SK-N-DZ (cell line): ENCODE measurements around the genes PSPC1, IFT88, FGF9 and MIPEP.

DNA sequence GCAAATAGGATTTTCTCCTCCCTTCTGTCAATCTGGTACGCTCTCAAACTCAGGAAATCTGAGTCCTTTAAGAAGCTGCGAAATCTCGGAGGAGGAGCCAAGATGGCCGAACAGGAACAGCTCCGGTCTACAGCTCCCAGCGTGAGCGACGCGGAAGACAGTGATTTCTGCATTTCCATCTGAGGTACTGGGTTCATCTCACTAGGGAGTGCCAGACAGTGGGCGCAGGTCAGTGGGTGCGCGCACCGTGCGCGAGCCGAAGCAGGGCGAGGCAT, 64.7 kb downstream of the TPTE2 start:
RAMPAGE:
- cytosol, long total RNA, result no peak
- nucleus, long total RNA, result no peak

RAMPAGE:
- cytosol, long total RNA, result no peak
- nucleus, long total RNA, result no peak
Observed at GRCh38 chr13:19782877-19783206, at the start of gene PSPC1. TSS of gene PSPC1 (minus strand) at chr13:19782945.

GRCh38 chr13:19957076-19957766, 1.3 kb upstream of the ZMYM2 start:
RAMPAGE:
- cytosol, long total RNA, result no peak
- nucleus, long total RNA, result no peak

GRCh38 chr13:20118541-20119603, 42.0 kb downstream of the GJA3 start:
RAMPAGE:
- cytosol, long total RNA, result no peak
- nucleus, long total RNA, result no peak

RAMPAGE:
- cytosol, long total RNA, result no peak
- nucleus, long total RNA, result no peak
Observed at GRCh38 chr13:20141475-20141830, 19.4 kb downstream of the GJA3 start.

GRCh38 chr13:20390507-20391282, 135.0 kb downstream of the CRYL1 start:
RAMPAGE:
- cytosol, long total RNA, result no peak
- nucleus, long total RNA, result no peak

DNA sequence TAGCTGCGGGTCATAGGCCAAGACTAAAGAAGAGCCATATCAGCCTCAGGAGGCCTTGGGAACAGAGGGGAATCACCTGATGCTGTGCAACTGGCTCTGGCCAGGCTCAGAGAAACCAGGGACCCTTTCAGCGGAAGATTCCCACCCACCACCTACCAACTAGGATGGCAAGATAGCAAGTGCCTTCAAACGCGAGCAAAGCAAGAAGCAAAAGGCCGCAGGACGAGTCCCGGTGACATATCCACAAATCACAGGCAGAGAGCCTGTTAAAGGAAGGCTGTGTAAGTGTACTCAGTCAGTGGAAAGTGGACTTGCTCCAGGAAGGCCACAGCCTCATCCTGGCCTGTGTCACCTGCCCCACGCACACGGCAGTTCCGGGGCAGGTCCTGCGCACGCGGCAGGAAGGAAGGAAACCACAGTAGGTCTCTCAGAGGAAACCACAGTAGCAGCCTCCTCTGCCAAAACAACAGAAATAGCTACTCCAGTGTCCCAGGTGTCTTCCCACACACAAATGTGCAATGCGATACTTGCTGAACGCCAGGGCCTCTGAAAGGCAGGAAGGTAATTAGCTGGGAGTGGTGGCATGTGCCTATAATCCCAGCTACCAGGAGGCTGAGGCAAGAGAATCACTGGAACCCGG, 49.9 kb downstream of the CRYL1 start:
RAMPAGE:
- cytosol, long total RNA, result no peak
- nucleus, long total RNA, result no peak

DNA sequence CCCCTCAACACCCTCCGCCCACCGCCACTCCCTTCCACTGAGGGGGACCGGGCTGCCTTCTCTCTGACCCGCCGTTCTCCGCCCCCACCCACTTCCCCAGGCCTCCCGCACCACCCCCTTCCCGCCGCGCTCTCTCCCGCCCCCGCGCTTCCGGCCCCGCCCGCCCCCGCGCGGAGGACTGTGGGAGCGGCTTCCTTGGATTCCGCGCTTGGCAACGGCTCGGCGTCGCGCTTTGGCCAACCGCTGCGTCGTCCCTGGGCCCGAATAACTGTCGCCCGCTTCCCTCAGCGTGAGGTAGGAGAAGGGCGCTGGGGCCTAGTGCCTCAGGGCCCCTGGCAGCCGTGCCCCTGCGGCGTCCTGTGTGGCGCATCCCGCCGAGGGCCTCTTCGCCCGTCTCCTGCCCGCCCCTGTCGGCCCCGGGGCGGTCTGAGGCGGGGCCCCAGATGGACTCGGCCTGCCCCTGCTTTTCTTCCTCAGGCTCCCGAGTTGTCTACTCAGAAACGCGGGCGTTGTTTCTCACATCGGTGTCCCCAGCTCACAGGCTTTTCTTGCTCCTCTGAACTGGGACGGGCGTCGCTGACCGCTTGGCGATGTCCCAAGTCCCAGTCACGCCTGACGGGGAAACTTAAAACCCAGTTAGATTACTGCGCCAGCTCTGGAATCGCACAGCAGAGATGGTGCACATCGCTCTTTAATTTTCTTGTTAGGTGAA, at the start of gene IFT88:
IFT88 (plus strand) TSS at position 195 of the 712 bp plus-strand sequence.
RAMPAGE:
- cytosol, long total RNA, result start-site peak on the plus strand centred at position 202 of the sequence, 53 bp wide, 315 and 311 reads in 2 replicates
- nucleus, long total RNA, result start-site peak on the plus strand centred at position 200 of the sequence, 83 bp wide, 605 and 51 reads in 2 replicates

RAMPAGE:
- cytosol, long total RNA, result no peak
- nucleus, long total RNA, result no peak
Observed at GRCh38 chr13:20901954-20902586, 476 bp downstream of the XPO4 start.

DNA sequence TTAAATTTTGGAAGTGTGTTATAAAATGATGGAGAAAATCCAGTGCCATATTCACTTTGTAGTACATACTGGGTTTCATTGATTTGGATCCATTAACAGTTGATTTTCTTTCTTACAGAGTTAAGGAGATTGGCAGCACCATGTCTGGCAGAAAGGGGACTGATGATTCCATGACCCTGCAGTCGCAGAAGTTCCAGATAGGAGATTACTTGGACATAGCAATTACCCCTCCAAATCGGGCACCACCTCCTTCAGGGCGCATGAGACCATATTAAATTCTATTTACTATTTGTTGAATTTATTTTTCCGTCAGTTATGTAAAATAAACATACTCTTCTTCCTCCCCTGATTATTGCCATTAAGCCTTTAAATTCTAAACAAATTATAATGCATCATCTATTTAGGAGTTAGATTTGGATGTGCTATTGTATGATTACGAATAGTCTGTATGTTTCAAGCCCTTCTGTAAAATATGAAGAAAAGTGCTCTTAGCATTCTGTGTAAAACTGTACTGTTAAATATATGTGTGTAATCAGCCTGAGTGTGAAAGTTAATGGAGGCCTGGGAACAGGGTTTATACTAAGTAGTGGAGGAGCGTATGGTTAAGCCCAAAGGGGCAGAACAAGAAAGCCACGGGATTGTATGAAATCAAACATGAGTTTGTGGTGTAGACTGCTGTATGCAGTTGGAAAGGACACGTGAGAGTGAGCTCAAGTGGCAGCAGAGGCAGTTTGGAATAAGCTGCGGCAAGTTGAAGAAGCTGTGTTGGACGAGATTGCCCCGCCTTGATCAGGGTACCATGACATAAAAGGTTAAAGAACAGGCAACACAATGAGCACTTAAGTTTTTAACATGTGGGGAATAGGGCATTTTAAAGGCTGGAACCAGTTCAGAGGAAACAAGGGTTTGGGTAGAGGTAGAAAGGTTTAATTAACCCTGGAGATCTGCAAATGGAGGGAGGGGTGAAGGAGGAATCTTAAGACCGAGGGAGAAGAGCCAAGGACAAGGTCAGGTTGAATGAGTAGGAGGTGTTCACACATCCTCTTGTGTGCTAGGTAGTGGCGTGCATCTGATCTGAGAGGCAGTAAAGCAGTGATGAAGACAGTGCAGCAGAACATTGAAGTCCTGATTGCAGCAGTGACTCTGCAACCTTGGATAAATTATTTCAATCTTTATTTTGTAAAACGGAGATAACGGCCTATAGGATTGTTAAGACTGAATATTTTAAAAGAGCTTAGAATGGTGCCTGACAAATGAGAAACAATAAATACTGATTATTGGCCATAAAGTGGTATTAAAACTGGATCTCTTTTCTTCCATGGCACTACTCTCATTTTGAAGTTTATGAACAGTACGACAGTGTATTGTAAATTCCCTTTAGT, 7.6 kb downstream of the SAP18 start:
RAMPAGE:
- cytosol, long total RNA, result no peak
- nucleus, long total RNA, result no peak

RAMPAGE:
- cytosol, long total RNA, result no peak
- nucleus, long total RNA, result no peak
Observed at GRCh38 chr13:21459648-21460198, 620 bp upstream of the ZDHHC20 start.

GRCh38 chr13:21466435-21467053, 7.4 kb upstream of the ZDHHC20 start:
RAMPAGE:
- cytosol, long total RNA, result no peak
- nucleus, long total RNA, result no peak

RAMPAGE:
- cytosol, long total RNA, result no peak
- nucleus, long total RNA, result no peak
Observed at GRCh38 chr13:21670592-21671293, at the start of gene FGF9. TSS of gene FGF9 (plus strand) at chr13:21671073.

RAMPAGE:
- cytosol, long total RNA, result no peak
- nucleus, long total RNA, result no peak
Observed at GRCh38 chr13:21930567-21931198, 259.8 kb downstream of the FGF9 start.

DNA sequence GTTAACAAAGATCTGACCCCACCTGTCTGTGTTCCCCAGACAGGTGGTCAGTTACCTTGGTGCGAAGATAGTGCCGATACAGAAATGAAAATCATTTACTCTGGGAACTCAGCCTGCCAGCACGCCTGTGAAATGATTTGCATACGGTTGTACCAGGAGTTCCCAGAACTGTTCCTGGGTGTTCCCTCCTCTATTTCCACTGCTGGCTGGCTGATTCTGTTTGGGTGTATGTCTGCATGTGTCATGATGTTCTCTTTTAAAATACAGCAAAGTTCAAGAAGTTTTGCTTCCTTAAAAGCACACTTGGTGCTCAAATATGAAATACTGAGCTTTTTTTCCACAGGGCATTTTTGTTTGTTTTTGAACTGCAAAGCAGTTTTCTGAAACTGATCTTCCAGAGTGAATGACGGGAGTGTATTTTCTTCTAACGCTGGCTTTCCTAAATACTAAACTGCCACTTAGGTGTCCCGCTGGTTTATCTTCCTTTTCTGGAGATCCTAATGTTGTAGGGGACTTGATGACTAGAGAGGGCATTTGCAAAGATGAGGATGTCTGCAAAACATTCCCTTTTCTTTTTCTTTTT, 527.3 kb downstream of the FGF9 start:
RAMPAGE:
- cytosol, long total RNA, result no peak
- nucleus, long total RNA, result no peak

DNA sequence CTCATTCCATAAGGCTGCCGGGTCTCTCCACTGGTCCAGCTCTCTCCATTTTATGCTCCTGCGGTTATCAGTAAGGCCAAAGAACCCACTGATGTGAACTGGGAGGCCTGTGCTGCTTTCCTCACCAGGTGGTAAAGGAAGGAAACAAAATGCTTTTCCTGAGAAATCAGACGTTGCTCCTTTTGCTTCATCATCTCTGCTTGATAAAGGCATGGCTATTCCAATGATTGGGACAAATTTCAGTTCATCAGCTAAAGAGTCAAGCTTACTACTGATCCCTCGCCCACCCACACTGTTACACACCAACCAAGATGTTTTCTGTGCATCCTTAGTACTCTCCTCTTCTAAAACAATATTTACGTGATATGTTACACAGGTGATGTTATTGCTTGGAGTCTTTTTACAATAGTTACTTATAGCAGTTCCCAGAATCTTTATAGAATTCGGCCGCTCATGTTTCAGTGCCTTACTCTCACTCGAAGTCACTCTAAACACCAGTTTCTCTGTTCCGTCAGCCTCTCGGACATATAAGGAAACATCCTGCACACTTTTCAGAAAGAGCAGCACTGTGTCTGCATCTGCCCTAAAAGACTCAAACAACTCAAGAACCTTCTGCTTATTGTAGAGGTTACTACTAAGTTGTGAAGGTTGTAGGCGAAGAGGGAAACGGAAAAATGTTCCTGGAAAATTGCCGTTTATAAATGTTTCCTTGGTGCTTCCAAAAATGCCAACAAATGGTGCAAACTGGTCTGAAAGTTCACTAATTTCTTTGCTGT, 78.2 kb downstream of the SACS start:
RAMPAGE:
- cytosol, long total RNA, result no peak
- nucleus, long total RNA, result no peak

DNA sequence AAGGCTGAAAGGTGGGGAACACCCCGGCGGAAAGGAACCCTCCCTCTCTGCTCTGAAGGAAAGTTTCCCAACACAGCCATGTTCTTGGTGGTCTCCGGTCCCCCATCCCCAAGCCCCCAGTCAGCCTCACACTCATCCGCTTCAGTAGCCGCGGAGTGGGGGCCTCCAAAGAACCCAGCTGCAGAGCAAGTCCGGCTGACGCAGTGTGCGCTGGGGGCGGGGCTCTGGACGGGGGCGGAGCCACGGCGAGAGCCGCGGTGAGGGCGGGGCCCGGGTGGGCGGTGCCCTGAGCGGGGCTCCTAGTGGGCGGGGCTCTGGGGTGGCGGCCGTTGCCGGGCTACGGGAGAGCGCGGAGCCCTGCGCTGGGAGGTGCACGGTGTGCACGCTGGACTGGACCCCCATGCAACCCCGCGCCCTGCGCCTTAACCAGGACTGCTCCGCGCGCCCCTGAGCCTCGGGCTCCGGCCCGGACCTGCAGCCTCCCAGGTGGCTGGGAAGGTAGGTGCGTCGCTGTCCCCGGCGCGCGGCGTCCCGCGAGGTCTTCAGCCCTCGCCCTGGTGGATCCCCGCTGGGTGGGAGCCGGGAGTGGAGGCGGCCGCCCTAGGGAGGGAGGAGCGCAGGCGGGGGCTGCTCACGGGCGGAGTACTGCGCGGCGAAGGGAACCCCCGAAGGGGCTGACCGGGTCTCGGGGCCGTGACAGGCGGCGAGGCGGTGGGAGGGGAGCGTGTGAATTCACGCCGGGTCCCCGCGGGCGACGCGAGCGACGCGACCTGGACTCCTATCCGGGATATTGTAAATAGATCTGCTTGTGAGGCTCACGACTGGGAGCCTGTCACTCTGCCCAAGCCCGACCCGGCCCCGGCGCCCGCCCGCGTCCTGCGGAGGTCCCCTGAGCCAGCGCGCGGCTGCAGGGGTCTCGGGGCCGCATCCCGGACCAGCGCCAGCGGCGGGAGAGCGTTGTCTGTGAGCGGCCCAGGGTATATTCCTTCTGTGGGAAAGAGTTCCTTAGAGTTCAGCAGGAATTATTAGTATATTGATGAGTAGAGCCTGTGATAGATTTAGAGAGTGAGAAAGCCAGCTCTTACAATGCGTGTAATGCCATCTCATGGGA, 9.2 kb downstream of the TNFRSF19 start:
RAMPAGE:
- cytosol, long total RNA, result start-site peak on the plus strand centred at position 340 of the sequence, 74 bp wide, 17 and 27 reads in 2 replicates
- nucleus, long total RNA, result no peak

GRCh38 chr13:23749319-23749932, 139.8 kb downstream of the MIPEP start:
RAMPAGE:
- cytosol, long total RNA, result no peak
- nucleus, long total RNA, result no peak

DNA sequence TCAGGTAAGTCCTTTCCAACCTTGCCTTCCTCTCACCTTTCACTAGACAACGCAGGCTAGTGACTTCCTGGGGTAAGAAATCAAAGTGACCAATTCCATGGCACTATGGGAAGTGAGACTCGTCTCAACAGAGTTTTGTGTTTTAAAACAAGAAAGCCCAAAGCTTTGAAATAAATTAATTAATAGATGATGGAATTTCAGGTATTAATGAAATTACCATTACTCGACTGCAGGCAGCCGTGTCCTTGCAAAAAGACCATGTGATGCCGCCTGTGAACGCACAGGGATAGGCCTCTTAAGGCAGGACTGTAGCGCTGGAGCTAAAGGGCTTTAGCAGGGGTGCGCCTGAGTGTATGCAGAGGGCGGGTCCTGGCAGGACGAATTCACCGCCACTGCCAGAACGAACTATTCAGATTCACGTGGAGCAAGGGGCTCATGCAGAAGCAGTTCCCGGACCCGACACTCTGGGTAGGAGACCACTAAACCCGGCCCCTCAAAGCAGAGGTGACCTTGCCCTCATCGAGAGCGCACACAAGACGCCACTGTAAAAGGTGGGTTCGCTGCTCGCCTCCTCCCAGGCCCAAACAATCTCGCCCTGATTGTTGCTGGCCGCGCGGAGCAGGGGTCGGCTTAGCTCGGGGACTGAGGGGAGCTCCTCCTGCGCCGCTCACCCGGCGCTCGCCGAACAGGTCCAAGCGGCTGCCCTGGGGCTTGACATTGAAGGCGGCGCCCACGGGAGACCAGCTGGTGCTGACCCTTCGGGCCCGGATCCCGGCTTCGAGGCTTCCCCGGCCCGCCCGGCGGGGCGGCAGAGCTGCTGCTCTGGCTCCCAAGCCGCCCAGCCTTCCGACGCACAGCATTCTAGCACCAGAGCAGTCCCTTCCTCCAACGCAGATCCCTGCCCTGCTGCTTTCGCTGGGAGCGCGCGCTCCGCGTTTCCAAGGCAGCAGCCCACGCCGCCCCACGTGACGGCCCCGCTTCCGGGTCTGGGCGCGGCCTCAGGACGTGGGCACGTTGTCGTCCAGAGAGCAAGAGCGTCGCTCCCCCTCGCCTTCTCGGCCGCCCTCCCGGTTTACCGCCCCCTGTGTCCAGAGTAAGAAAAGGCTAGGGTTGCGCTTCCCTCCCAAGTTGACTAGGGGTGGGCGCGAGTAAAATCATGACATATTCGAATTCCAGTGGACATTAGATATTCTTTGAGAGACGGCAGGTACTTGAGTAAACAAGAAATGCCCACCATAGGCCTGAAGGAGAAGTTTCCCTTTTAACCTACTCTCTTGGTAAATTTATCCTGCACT, at the start of gene MIPEP:
MIPEP (minus strand) TSS at position 940 of the 1,295 bp plus-strand sequence.
RAMPAGE:
- cytosol, long total RNA, result start-site peak on the minus strand centred at position 905 of the sequence, 108 bp wide, 189 and 328 reads in 2 replicates
- nucleus, long total RNA, result start-site peak on the minus strand centred at position 916 of the sequence, 59 bp wide, 115 and 69 reads in 2 replicates

RAMPAGE:
- cytosol, long total RNA, result no peak
- nucleus, long total RNA, result no peak
Observed at GRCh38 chr13:24070602-24071069, 89.9 kb upstream of the SPATA13 start.